ENCODE results near the genes DIPK1B, LCN8, FUT7 and GRIN1.

GRCh38 chr9:136711639-136712705, at the start of gene DIPK1B:
TSS of gene DIPK1B (plus strand) at chr9:136712572.
- PRO-cap = bidirectional peak, plus-strand start at chr9:136712572, minus-strand start at chr9:136712327
- RAMPAGE, long total RNA, 2 experiments = no peak in any of the 2 experiments

DNA sequence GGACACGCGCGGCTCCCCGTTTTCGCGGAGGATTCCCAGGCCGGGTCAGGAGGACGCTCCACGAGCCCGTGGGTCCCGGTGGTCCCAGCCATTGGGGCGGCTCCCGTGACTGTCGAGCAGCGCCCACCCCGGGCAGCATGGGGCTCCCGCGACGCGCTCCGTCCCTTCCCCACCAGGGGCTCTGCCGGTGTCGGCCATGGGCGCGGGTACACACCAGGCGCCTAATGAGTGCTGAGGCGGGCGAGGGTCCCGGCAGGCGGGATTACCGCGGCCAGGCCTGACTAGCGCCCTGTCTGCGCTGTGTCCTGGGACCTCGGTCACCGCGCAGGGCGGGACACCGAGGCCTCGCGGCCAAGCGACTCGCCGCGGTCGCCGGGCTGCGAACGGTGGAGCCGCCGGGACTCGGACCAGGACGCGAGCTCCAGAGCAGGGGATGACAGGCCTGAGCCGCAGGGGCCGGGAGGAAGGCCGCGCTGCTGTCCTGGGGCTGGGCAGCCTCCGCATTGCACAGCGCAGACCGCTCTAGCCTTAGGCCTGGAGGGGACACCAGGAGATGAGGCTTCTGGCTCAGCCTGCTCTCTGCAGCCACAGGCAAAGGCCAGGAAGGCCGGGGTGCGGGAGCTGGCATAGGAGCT, 14.2 kb downstream of the LCN10 start:
- PRO-cap = no peak
- RAMPAGE, long total RNA, 2 experiments = no peak in any of the 2 experiments

- PRO-cap = no peak
- RAMPAGE, long total RNA, 2 experiments = no peak in any of the 2 experiments
Measured at GRCh38 chr9:136757858-136758680, at the start of gene LCN8. TSS of gene LCN8 (minus strand) at chr9:136758243.

GRCh38 chr9:136766269-136767254, 2.2 kb upstream of the LCN15 start:
- PRO-cap = no peak
- RAMPAGE, long total RNA, 2 experiments = no peak in any of the 2 experiments

DNA sequence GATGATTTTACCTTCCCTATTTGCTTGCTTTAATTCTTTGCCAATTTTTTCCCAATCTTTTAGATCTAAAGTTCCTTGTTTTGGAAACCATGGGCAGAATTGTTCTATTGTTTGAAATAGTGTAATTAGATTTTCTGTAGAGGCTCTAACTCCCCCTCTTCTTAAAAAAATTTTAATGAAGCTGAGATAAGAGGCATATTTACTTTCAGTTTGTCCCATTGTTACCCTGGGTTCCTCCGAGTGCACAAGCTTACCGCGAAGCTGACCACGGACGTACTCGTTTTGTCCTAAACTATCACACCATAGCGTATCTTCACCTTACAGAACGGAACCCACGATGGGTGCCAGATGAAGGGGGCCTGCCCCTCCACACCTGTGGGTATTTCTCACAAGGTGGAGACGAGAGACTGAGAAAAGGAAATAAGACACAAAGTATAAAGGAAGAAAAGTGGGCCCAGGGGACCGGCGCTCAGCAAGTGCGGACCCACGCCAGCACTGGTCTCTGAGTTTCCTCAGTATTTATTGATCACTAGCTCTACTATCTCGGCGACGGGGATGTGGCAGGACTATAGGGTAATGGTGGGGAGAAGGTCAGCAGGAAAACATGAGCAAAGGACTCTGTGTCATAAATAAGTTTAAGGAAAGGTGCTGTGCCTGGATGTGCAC, 2.6 kb upstream of the TMEM141 start:
- PRO-cap = no peak
- RAMPAGE, long total RNA, 2 experiments = no peak in any of the 2 experiments

DNA sequence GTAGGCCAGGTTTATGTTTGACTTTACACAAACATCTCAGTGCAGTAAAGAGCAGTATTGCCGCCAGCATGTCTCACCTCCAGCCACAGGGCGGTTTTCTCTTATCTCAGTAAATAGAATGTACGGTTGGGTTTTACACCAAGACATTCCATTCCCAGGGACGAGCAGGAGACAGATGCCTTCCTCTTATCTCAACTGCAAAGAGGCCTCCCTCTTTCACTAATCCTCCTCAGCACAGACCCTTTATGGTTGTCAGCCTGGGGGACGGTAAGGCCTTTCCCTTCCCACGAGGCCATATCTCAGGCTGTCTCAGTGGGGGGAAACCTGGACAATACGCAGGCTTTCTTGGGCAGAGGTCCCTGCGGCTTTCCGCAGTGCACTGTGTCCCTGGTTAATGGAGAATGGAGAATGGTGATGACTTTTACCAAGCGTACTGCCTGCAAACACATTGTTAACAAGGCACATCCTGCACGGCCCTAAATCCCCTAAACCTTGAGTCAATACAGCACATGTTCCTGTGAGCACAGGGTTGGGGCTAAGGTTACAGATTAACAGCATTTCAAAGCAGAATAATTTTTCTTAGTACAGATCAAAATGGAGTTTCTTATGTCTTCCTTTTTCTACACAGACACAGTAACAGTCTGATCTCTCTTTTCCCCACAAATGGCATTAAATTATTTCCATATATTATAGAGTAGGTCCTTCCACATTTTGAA, 1.9 kb upstream of the TMEM141 start:
- PRO-cap = no peak
- RAMPAGE, long total RNA, 2 experiments = no peak in any of the 2 experiments

GRCh38 chr9:136792063-136792799, 1.1 kb downstream of the TMEM141 start:
- PRO-cap = no peak
- RAMPAGE, long total RNA, 2 experiments = start-site peak on the plus strand in 1 of 2 experiments, at chr9:136792201-136792485 at its widest, 5 reads per replicate

GRCh38 chr9:136925544-136925892, 19.0 kb downstream of the FBXW5 start:
- PRO-cap = no peak
- RAMPAGE, long total RNA, 2 experiments = no peak in any of the 2 experiments

GRCh38 chr9:137031775-137032866, at the start of gene FUT7:
TSS of gene FUT7 (minus strand) at chr9:137032088.
- PRO-cap = no peak
- RAMPAGE, long total RNA, 2 experiments = no peak in any of the 2 experiments

DNA sequence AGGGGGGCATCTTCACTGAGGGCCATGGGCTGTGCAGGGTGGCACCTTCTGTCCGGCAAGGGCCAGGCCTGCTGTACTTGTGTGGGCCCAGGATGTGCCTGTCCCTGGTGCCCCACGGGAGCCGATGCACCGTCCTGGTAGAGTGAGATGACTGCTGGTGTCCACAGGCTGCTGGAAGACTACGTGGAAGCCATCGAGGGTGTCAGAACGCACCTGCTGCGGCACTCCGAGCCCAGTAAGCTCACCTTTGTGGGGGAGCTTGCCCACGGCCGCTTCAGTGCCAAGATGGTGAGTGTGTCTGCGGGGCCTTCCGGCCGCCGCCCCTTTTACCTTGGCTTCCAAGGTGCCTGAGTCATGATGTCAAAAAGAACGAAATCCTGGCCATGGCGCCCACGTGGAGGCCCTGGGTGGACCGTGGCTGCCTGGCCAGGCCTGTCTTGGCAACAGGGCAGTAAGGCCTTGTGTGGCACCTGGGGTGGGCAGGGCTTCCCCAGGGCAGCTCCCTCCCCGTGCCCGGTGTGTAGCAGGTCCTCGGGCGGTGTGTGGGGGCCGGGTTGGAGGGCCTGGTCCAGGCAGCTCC, 7.9 kb downstream of the DPP7 start:
- PRO-cap = no peak
- RAMPAGE, long total RNA, 2 experiments = no peak in any of the 2 experiments

- PRO-cap = unidirectional peak, minus-strand start at chr9:137114978
- RAMPAGE, long total RNA, 2 experiments = no peak in any of the 2 experiments
Measured at GRCh38 chr9:137114892-137115496, 461 bp upstream of the DPP7 start.

GRCh38 chr9:137127108-137128614, 11.3 kb upstream of the GRIN1 start:
- PRO-cap = unidirectional peak, plus-strand start at chr9:137127700; bidirectional peak, plus-strand start at chr9:137128091, minus-strand start at chr9:137127869
- RAMPAGE, long total RNA, 2 experiments = no peak in any of the 2 experiments

DNA sequence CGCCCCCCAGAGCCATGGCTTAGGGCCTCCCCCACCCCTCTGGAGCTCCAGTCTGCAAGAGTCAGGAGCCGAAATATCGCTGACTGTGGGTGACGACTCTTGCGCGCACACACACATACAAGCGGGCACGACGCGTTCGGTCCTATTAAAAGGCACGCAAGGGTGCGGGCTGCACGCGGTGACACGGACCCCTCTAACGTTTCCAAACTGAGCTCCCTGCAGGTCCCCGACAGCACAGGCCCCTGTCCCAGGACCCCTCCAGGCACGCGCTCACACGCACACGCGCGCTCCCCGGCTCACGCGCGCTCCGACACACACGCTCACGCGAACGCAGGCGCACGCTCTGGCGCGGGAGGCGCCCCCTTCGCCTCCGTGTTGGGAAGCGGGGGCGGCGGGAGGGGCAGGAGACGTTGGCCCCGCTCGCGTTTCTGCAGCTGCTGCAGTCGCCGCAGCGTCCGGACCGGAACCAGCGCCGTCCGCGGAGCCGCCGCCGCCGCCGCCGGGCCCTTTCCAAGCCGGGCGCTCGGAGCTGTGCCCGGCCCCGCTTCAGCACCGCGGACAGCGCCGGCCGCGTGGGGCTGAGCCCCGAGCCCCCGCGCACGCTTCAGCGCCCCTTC, at the start of gene GRIN1:
Gene GRIN1 (plus strand): TSS at position 440 of the 617 bp plus-strand sequence.
- PRO-cap = no peak
- RAMPAGE, long total RNA, 2 experiments = no peak in any of the 2 experiments

DNA sequence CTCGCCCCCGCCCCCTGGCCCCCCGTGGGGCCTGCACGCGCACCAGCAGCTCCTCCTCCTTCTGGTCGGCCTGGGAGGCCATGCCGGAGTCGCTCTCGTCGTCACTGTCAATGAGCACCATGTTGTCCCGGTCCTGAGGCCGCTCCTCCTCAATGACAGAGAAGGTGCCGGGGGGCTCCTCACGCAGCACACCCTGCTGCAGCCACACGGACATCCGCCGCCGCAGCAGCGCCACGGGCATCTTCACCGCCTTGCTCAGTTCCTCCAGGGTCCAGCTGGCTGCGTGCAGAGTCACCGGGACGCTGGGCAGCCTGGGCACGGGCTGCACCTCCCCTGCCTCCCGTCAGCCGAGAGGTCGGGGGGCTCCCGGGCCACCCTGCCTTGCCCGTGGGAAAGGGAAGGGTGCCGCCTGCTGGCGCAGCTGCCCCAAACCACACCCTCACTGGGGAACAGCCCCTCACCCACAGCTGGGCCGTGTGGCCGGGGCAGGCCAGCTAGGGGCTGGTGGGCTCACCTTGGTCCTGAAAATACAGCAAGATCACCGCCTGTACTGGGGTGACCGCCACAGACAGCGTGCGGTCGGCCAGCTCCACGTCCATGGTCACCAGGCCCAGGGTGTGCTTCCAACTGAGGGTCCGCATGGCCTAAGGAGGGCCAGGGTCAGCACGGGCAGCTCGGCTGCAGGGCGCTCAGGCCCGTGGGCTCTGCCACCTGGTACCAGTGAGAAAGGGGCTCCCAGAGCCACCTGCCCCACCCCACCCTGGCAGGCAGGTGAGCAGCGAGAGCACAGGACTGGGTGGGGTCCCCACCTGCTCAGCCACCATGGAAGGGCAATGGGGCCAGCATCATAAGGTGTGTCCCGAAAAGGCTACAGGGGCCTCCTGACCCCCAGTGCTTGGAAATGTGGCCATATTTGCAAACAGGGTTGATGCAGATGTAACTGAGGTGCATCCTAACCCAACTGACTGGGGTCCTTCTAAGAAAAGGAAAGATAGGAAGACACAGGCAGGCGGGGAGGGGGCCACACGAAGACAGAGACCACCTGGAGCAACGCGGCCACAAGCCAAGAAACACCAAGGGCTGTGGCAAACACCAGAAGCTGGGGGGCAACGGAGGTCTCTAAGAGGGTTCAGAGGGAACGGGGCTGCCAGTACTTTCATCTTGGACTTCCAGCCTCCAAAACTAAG, 3.7 kb upstream of the TMEM210 start:
- PRO-cap = no peak
- RAMPAGE, long total RNA, 2 experiments = no peak in any of the 2 experiments

GRCh38 chr9:137279995-137280712, 2.6 kb downstream of the TOR4A start:
- PRO-cap = no peak
- RAMPAGE, long total RNA, 2 experiments = no peak in any of the 2 experiments

DNA sequence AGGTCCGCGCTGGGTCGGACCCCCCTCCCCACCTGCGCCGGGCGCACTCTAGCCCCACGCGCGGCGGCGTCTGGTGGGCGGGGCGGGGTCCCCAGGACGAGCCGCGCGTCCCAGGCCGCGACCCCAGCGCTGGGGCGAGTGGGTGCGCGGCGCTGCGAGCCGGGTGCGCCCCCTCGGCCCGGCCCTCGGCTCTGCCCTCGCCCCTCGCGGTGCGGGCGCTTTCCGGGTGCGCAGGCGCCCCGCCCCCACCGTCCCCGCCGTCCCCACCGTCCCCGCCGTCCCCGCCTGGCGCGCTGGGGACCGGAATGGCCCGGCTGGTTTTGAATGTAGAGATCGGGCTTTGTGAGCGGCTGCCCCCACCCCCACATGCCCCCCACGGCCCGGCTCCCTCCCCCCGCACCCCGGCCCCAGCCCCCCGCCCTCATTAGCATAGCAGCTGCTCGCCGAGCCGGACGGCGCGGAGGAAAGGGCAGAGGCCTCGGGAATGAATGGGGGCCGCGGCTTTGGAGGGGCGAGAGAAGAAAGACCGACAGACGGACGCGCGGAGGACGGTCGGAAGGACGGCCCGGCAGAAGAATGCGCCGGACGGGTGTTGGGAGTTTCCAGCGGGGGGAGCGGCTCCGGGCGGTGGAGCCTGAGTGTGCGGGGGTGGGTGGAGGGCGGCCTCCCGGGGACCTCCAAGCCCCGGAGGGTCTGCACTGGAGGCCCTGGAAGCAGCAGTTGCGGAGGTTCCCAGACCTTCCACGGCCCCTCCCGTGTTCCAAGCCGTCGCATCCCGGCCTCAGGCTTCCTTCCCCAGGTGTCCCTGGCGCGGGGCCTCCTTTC, 6.2 kb downstream of the NRARP start:
- PRO-cap = bidirectional peak, plus-strand start at position 451 of the sequence, minus-strand start at position 193 of the sequence
- RAMPAGE, long total RNA, 2 experiments = no peak in any of the 2 experiments

- PRO-cap = no peak
- RAMPAGE, long total RNA, 2 experiments = no peak in any of the 2 experiments
Measured at GRCh38 chr9:137316049-137317098, 14.3 kb upstream of the NRARP start.

DNA sequence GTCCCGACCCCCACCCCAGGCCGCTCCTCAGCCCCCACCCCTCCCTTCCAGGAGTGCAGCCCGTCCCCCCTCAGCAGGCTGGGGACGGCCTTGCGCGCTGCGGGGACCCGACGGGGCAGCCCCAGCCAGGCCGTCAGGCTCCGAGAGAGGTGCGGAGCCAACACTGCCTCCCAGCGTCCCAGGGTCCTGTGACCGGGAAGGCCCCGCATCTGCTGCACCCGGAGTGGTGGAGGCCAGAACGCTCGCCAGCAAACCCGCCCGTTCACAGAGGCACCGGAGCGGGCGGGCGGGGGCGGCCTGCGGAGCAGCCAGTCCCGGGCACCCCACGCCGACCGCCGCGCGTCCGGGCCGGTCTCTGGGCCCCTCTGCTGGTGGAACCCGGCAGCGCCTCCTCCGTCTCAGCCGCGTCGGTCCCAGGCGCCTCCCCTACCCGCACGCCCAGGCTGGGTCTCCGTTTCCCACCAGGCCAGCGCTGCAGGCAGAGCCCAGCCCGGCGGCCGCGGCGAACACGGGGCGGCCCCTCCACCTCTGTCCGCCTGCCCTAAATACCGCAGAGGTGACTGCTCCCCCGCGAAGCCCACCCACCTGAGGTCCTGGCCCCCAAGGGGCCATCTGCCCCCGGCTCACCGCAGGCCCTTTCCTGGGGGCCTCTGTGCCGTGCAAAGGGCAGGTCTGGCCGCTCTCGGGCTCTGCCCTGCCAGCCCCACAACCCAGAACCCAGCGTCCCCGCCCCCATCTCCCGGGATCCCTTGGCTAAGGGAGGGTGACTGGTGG, 16.0 kb downstream of the EXD3 start:
- PRO-cap = bidirectional peak, plus-strand start at position 481 of the sequence, minus-strand start at position 357 of the sequence
- RAMPAGE, long total RNA, 2 experiments = no peak in any of the 2 experiments

GRCh38 chr9:137416761-137417151, 6.2 kb downstream of the EXD3 start:
- PRO-cap = no peak
- RAMPAGE, long total RNA, 2 experiments = no peak in any of the 2 experiments

DNA sequence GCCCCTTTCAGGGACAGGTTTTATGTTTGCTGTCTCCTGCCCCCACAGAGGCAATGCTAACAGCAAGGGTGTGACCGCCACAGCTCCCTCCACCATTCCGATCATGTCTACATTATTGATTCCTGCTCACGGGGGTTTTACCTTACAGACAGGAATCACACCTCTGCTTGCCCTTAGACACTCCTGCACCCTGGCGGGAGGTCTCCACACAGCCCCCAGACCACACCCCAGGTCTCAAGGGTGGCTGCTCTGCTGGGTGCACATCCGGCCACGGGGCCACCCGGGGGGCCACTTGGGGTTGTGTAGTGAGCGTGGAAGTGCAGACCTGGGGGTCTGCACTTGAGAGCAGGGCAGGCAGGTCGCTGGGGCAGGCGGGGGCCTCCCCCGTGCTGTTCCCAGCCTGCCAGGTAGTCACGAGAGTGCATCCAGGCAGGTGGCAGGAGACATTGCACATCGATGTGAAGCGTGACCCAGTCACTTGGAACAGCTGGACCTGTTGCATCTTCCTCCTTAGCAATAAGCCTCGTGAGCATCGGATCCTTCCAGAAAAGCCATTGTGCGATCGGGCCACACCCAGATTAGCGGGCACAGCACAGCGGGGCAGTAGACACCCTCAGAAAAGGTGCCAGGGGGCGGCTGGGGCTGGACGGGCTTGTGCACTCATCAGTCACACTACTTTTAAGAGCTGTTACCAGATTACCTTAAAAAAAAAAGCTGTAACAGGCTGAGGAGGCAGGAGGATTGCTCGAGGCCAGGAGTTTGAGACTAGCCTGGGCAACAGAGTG, 4.8 kb upstream of the ENTPD8 start:
- PRO-cap = no peak
- RAMPAGE, long total RNA, 2 experiments = no peak in any of the 2 experiments

Measured in body of pancreas (tissue), 2 donors.